ENCODE measurements around a stretch of chr9.

- CAGE, long polyA plus RNA = no peak
- RRBS = no CpG with 5 or more reads among the region's 17 CpGs
These were observed 694 bp downstream of the PSMD5 start for GRCh38 chr9:120841840-120842615.

GRCh38 chr9:120867984-120868940, 8.7 kb downstream of the PHF19 start:
- CAGE, long polyA plus RNA = no peak
- RRBS = 8% methylated on average over 9 of the region's 40 CpGs

GRCh38 chr9:120892591-120893236, 15.7 kb upstream of the PHF19 start:
- CAGE, long polyA plus RNA = no peak
- RRBS = no CpG with 5 or more reads among the region's 4 CpGs

DNA sequence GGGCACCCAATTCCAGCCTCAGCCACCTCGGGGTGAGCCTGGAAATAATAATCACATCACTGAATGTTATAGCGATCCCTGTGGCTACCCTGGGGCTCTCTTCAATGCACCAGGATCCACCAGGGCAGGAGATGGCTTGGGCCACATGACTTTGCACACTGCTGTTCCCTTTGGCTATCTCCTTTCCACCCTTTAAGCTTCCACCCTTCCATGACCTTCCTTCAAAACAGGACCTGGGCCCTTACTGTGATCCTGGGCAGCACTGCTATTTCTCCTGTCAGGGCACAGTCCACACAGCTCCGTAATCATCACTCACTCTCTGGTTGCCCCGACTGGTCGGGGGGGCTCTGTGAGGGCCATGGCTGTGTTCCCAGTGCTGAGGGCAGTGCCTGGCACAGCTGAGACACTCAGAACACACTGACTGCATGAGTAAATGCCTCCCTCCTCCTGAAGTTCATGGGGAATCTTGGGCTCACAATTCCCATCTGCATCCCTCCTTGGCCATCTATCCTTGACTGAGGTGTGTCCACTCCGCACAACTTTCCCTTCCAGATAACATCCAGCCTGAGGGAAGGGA, 12.2 kb downstream of the TRAF1 start:
- CAGE, long polyA plus RNA = no peak
- RRBS = no CpG with 5 or more reads among the region's 6 CpGs

- CAGE, long polyA plus RNA = no peak
- RRBS = no CpG with 5 or more reads among the region's 2 CpGs
These were observed 60.4 kb downstream of the RAB14 start for GRCh38 chr9:121141140-121141804.

- CAGE, long polyA plus RNA = no peak
- RRBS = no CpG with 5 or more reads among the region's 7 CpGs
These were observed 46.9 kb downstream of the RAB14 start for GRCh38 chr9:121154727-121155244.

DNA sequence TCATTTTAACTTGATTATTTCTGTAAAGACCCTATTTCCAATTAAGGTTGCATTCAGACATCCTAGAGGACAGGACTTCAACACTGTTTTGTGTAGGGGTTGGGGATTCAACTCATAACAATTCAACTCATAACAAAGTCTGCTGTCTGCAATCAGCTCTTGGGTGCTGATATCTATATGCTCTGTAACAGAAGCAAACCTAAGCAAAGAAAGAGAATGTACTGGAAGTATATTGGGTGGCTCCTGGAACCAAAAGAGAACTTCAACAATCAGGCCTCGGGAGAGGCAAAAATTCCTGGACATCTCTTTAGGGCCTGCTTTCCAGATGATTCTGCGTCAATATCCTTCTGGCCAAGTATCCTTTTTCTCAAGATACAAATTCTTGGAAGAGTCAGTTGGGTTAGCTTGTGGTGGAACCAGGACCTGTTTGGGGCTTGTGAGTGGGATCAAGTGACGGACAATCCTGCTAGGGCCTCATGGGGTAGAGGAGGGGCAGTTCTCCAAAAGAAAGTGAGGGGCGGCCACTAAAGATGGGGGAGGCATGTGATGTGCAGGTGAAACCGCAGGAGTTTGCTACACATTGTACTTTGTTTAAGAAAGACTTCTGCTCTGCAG, 27.6 kb upstream of the GSN start:
- CAGE, long polyA plus RNA = no peak
- RRBS = no CpG with 5 or more reads among the region's 5 CpGs

DNA sequence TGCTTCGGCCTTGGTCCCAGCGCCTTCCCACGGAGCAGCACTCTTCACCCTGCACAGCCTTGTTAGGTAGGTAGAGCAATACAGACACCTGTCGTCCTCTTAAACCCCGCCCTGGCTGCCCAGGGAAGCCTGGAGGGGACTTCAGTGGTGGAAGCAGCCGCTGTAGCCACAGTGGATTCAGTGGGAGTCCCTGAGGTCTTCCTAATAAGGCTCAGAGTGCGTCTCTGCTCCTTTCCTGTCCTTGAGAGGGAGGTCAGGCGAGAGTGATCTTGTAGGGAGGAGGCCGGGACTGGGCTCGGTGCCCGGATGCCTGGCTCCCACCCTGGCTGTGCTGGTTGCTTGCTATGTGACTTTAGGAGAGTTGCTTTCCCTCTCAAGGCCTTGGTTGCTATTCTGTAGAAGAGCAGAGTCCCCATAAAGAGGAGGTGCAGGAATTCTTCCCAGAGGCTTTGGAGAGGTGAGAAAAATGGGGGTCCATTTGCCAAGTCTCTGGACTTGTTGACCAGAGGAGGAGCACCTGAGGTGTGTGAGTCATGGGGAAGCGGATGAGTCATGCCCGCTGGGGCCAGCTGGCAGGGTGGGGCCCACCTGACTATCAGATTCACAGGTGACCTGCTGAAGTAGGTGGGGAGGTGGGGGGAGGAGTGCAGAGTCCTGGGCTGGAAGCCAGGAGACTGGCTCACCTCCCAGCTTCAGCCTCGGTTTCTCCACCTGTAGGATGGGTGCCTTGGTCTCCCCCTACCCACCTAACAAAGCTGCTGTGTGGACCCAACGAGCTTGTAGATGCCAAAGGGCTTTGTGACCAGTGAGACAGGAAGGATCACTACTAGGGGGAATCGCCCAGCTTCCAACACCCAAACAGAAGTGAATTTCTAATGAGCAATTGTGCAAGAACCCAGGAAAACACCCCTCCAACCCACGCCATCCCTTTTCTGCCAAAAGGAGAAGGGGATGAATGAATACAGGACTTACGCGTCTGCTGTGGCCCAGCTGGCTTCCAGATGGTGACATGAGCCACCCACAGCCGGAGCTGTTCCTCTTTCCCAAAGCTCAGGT, 13.9 kb downstream of the GSN start:
- CAGE, long polyA plus RNA = no peak
- RRBS = 4% methylated on average over 1 of the region's 20 CpGs

GRCh38 chr9:121294233-121294877, 26.4 kb downstream of the GSN start:
- CAGE, long polyA plus RNA = no peak
- RRBS = no CpG with 5 or more reads among the region's 5 CpGs

- CAGE, long polyA plus RNA = no peak
- RRBS = no CpG with 5 or more reads among the region's 9 CpGs
These were observed 41.1 kb downstream of the GSN start for GRCh38 chr9:121308950-121309520.

- CAGE, long polyA plus RNA = no peak
- RRBS = no CpG with 5 or more reads among the region's 10 CpGs
These were observed 45.6 kb downstream of the GSN start for GRCh38 chr9:121313526-121314094.

- CAGE, long polyA plus RNA = no peak
- RRBS = no CpG with 5 or more reads among the region's 10 CpGs
These were observed 22.0 kb downstream of the STOM start for GRCh38 chr9:121347910-121348503.

- CAGE, long polyA plus RNA = no peak
- RRBS = no CpG with 5 or more reads among the region's 1 CpG
These were observed 6.5 kb downstream of the STOM start for GRCh38 chr9:121363554-121363953.

DNA sequence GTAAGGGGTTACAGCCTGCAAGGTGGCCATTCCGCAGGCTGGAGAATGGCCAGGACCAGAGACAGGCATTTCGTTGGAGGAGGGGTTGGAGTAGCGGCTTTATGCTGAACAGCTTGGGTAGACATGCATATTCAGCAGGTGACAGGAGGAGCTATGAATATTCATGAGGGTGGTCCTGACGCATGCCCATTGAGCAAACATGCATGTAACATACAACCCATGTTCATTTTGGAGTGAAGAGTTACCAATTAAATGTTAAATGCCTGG, 1.1 kb upstream of the STOM start:
- CAGE, long polyA plus RNA = no peak
- RRBS = no CpG with 5 or more reads among the region's 4 CpGs

DNA sequence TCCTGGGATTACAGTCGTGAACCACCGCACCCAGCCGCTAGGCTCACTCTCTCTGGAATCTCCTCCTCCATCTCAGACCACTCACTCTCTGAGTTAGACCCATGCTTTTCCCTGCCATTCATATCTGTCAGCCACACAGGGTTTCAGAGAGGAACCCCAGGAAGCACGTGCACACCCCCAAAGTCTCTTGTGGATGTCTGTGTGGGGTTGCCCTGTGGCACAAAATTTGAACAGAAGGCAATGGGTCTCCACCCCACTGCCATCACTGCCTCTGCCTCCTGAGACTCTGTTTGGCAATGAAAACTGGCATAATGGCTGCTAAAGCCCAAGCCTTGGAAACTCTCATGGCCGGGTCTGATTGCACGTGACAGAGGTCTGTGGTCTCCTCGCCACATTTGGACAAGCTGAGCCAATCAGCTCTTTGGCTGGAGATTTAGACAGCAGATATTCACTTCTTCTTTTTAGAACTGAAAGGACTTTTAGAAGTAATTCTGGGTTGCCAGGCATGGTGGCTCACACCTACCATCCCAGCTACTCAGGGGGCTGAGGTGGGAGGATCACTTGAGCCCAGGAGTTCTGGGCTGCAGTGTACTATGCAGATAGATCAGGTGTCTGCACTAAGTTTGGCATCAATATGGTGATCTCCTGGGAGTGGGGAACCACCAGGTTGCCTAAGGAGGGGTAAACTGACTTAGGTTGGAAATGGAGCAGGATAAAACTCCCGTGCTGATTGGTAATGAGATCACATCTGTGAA, 5.4 kb downstream of the GGTA1 start:
- CAGE, long polyA plus RNA = no peak
- RRBS = no CpG with 5 or more reads among the region's 8 CpGs

DNA sequence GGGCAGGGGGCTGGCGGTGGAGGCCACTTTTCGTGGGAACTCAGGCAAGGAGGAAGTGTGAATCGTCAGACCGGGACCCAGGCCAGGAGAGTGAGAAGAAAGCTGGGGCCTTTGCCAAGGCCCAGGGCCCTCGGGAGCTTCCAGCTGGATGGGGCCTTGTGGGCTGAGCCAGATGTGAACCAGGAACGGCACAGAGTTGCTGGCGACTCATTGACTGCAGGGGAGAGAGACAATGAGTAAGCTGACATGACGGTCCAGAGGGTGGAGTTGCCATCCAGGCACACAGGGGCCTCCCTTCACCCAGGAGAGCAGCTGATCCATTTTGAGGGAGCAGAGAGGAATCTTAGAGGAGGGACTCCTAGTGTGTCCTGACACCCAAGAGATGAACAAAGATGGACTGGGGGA, 30.1 kb upstream of the GGTA1 start:
- CAGE, long polyA plus RNA = no peak
- RRBS = no CpG with 5 or more reads among the region's 8 CpGs

DNA sequence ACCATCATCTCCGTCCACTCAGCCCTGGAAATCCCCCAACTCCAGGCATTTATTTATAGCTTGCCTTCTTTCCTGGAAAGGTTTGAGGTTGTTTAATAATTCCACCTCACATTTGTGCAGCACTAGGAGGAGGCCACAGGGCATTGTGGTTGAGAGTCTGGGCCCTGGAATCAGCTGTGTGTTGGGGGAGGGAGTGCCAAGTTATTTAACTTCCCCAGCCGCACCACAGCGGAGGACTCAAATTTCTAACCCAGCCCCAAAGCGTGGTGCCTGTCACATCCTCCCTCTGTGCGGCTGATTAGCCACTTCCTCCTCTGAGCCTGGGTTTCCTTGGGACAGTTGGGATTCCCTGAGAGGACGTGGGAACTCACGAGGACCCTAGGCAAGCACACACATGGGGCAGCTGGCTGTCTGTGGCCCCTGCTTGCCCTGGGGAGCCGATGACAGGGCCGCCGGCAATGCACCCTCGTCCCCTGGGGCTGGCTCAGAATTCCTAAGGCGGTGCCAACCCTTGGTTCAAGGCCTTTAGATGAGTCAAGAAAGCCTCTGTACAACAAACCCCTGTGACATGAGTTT, 58.3 kb upstream of the GGTA1 start:
- CAGE, long polyA plus RNA = no peak
- RRBS = no CpG with 5 or more reads among the region's 12 CpGs

DNA sequence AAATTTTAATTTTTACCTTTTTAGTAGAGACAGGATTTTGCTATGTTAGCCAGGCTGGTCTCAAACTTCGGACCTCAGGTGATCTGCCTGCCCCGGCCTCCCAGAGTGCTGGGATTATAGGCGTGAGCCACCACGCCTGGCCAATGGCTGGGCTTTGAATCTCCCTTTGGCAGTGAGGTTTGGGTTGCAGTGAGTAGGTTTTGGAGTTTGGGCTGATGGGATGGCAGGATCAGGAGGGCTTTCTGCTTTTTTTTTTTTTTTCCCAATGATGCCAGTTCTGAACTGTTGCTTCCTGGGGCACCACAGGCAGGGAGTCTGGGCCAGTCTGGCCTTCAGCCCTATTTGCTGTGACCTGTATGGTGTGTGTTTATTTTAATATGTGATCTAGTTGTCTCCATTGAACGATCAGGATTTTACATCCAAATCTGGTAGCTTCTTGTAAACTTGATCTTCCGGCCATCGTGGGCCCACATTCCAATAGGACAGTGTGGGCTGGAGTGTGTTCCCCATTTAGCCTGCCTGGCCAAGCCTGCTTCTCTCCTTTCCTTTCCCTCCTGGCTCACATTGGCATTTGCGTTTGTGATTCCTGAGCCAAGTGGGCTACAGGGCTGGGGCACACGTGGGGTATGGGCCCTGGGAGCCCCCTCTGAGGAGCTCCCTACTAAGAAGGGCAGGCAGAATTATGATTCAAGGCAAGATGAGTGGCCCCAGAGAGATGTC, 25.9 kb upstream of the DAB2IP start:
- CAGE, long polyA plus RNA = no peak
- RRBS = no CpG with 5 or more reads among the region's 9 CpGs

GRCh38 chr9:121660283-121660797, 8.9 kb downstream of the DAB2IP start:
- CAGE, long polyA plus RNA = no peak
- RRBS = no CpG with 5 or more reads among the region's 6 CpGs

- CAGE, long polyA plus RNA = no peak
- RRBS = no CpG with 5 or more reads among the region's 9 CpGs
These were observed 84.3 kb downstream of the DAB2IP start for GRCh38 chr9:121735733-121736098.